CMK (cell line): ENCODE data around the genes CHCHD5, IL36B, IL1F10, DPP10 and CCDC93.

DNA sequence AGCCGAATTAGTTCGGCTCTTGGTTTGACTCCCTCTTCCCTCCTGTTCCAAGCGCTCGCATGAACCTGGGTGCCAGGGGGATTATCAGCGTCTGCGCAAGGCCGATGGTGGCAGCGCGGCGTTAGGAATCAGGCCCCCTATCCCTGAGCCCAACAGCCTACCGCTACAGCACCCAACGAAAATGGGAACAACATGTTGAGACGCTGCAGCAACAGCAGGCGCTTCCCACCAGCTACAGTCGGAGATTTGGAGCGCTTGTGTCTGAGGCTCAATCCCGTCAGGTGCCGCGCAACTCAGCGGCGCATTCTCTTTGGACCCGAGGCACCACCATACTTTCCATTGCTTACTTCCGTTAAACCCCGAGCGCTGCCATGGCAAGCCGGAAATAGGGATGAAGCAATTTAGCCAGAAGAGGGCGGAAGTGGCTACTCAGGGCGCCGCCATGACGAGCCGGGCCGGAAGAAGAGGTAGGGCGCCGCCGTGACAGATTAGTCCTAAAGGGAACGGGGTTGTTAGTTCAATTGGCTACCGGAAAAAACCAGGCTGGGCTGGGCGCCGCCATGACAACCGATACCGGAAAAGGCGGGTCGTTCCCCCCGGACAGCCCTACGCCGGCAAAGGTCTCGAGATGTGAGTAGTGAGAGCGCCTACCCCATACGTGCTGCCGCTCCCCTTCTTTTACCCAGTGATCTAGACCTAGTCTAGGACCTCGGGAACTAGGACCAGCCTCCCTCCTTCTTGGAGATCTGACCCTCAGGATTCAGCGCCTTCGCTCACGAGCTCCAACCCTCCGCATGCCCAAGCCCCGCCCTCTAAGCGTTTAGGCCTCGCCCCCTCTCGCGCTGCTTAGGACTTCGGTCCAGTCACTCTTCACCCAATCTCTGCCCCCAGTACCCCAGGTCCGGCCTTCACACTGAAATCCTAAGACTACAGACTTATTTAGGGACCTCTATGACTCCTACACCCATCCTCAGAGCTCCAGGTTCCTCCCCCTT, at the start of gene CHCHD5:
TSS of gene CHCHD5 (plus strand) at position 590 of the 995 bp plus-strand sequence.
- RRBS, result 2% methylated on average over 15 of the region's 62 CpGs

DNA sequence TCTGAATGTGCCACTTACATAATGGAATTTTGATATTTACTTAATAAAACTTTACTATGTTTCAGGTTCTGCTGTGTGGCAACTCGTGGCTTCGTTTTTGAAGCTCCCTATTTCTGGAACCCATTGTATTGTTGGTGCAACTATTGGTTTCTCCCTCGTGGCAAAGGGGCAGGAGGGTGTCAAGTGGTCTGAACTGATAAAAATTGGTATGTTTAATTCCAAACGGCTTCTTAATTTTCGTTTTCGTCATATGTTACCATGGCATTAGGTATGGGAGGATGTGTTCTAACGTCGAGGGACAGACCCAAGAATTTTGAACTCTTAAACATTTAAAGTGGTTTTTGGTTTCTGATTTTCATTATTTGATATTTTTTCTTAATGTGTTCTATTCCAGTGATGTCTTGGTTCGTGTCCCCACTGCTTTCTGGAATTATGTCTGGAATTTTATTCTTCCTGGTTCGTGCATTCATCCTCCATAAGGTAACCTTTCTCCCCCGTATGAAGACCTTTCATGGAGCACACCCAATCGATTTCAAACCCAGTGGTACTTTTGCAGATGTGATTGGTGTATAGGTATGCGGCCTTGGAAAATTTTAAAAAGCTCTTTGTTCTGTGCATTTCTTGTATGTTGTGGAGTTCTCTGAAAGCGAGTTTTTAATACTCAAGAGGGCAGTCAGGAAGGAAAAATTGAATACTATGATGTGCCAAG, 1.7 kb downstream of the SLC20A1 start:
- RRBS, result no CpG with 5 or more reads among the region's 14 CpGs

GRCh38 chr2:112885660-112886088, 25.3 kb upstream of the IL37 start:
- RRBS, result no CpG with 5 or more reads among the region's 4 CpGs

DNA sequence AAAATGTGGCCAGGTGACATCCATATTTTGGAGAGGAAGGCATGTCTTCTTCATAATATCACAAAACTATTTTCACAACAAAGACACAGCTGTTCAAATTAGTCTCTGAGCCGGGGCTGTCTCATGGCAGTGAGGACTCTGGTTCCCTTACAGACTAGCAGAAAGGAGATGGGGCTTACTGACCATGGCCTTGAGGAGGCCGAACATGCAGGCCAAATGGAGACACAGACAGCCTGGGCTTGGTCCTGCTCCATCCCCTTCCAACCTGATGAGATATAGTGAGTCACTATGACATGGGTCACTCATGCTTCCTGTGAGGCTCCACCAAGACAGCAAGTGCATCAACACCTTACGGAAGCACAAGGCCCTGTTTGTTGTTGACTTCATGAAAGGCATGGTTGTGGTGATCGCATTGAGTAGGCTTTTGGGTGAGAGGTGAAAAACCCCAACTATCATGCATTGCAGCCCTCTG, 9.8 kb downstream of the IL37 start:
- RRBS, result no CpG with 5 or more reads among the region's 4 CpGs

GRCh38 chr2:112939119-112939608, 28.2 kb downstream of the IL37 start:
- RRBS, result no CpG with 5 or more reads among the region's 7 CpGs

DNA sequence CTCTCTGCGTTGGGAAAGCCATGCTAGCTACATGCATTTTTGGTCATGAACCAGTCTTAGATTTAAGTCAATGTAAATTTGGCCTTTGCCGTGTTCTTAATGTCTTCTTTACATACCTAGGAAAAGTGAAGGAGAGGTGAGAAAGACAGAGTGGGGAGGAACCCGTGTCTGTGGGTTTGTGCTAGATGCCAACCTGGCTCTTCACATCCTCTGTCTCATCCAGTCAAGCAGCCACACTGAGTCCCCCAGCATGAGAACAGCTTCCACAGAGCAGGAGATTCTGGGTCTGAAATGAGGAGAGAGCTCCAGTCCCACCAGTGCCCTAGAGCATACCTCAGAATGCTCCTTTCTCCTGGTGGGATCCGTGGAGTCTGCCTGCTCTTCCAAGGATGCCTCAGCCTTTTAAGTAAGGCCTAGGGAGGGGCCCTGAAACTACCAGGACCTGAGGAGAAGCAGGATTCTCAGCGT, at the start of gene IL36B:
TSS of gene IL36B (minus strand) at position 167 of the 468 bp plus-strand sequence.
- RRBS, result no CpG with 5 or more reads among the region's 5 CpGs

DNA sequence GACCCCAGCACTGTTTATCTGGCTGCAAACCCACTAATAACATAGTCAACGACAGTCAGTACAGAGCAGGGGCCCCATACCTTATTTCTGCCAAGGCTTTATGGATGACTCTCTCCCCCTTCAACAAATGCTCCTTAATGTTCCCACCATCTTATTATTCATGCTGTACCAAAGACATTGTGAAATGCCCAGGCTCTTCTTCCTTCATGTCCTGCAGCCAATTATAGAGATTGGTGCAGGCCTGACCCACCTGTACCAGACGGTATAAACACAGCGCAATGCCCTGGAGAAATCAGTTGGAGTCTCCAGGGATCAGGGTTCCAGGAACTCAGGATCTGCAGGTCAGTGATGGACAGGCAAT, at the start of gene IL1F10:
TSS of gene IL1F10 (plus strand) at position 295 of the 361 bp plus-strand sequence.
- RRBS, result no CpG with 5 or more reads among the region's 3 CpGs

DNA sequence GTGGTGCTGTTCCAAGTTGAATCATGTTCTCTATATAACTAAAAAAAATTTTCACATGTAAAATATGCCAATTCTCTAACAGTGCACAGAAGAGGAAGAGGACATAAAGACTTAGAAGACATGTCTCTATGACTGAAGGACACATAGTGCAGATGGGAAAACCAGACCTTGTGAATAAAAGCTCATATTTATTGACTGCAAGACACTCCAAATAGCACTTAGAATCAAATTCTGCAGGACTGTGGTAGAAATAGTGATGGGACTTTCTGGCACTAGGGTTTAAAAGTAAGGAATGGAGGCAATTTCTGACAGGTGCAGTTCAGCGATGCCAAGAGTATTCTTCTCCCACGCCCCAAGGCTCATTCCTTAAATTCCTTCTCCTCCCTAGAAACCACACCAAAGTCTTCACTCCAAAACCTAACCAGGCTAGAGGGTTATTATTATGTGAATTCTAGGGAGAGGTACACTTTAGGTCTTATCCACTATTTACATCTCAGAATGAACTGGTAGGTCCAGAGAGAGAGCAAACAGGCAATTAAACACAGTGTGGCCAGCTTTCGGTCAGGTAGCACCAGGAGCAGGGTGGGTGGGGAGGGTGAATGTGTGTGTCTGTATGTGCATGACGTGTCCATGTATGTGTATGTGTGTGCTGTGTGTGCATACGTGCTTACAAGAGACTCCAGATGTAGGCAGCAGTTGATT, 11.3 kb downstream of the IL1F10 start:
- RRBS, result no CpG with 5 or more reads among the region's 5 CpGs

DNA sequence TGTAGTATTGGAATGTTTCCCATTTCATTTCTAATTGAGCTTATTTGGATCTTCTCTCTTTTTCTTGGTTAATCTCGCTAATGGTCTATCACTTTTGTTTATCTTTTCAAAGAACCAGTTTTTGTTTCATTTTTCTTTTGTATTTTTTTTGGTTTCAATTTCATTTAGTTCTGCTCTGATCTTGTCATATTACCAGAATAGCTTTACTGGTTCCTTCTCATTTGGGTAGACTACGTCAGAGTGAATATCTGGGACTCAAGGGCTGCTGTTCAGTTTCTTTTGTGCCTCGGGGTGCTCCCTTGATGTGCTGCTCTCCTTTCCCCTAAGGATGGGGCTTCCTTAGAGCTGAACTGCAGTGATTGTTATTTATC, 29.4 kb upstream of the IL1RN start:
- RRBS, result no CpG with 5 or more reads among the region's 3 CpGs

DNA sequence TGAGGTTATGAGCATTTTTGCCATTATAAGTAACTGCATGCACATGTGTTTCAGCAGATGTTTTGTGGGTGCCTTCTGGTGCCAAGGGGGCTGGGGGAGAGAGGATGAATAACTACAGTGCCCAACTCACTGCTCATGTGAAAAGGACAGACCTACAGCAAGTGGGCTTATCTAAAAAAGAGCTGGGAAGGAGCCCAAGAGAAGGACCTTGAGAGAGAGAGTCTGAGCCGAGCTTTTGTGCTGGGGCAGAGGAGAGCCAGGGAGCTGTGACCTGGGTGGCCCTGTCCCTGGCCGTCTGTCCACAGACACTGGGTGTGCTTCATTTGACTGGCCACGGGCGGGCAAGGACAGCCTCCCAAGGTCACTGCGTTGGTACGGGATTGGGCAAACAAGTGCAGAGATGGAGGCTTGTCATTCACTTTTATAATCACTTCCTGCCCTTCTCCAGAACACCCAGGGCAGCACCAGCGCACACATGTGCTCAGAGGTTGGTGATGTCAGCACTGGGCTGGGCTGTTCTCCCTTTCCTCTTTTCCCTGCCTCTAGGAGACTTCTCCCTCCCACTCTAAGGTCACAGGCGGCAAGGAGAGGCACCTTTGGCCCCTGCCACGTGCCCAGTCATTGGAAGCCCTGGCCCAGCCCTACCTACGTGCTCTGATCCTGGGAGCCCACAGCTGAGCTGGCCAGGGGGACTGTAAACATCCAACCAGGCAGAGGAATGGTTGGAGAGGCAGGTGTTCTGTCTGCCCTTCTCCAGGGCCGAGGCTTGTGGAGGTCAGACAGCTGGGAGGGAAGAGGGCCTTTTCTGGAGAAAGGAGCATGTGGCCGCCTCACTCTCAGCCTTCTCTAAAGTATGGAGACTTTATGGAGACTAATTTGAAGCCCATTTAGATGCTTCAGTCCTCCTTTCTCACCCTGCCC, 6.5 kb upstream of the PSD4 start:
- RRBS, result no CpG with 5 or more reads among the region's 12 CpGs

GRCh38 chr2:113239895-113240782, 38.6 kb downstream of the PAX8 start:
- RRBS, result no CpG with 5 or more reads among the region's 12 CpGs

- RRBS, result no CpG with 5 or more reads among the region's 8 CpGs
These were observed 12.9 kb downstream of the PAX8 start for GRCh38 chr2:113265427-113266676.

GRCh38 chr2:113317525-113317916, 38.8 kb upstream of the PAX8 start:
- RRBS, result no CpG with 5 or more reads among the region's 1 CpG

GRCh38 chr2:113324715-113325187, 46.0 kb upstream of the PAX8 start:
- RRBS, result no CpG with 5 or more reads among the region's 28 CpGs

DNA sequence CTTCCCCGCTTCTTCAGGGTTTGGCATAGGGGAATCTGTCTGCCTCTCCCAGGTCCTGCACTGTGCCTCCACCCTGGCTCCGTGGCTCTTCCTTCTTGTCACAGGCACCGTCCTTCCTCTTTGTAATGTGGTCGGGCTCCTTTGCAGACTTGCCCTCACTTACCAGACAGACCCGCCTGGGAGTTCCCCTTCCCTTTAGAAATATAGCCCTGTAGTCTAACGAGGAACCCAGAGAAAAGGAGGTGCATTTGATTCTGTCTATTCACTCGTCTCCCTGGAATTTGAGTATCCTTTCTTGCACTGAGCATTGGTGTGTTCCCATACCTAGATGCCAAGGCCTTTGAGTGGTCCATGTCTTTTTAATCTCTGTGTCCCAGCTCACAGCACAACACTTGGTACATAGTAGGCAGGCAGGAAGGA, 64.0 kb upstream of the PAX8 start:
- RRBS, result no CpG with 5 or more reads among the region's 7 CpGs

- RRBS, result no CpG with 5 or more reads among the region's 5 CpGs
These were observed 73.5 kb downstream of the ACTR3 start for GRCh38 chr2:113963217-113963909.

DNA sequence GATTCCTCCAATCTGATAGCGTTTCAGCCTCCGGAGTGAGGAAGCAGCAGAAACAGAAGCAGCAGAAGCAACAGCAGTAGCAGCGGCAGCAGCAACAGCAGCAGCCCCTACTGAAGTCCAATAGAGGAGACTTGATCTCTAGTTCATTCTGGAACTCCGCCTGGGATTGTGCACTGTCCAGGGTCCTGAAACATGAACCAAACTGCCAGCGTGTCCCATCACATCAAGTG, at the start of gene DPP10:
TSS of gene DPP10 (plus strand) at position 55 of the 230 bp plus-strand sequence.
- RRBS, result no CpG with 5 or more reads among the region's 5 CpGs

- RRBS, result no CpG with 5 or more reads among the region's 3 CpGs
These were observed 1119.6 kb downstream of the DPP10 start for GRCh38 chr2:115562074-115562331.

DNA sequence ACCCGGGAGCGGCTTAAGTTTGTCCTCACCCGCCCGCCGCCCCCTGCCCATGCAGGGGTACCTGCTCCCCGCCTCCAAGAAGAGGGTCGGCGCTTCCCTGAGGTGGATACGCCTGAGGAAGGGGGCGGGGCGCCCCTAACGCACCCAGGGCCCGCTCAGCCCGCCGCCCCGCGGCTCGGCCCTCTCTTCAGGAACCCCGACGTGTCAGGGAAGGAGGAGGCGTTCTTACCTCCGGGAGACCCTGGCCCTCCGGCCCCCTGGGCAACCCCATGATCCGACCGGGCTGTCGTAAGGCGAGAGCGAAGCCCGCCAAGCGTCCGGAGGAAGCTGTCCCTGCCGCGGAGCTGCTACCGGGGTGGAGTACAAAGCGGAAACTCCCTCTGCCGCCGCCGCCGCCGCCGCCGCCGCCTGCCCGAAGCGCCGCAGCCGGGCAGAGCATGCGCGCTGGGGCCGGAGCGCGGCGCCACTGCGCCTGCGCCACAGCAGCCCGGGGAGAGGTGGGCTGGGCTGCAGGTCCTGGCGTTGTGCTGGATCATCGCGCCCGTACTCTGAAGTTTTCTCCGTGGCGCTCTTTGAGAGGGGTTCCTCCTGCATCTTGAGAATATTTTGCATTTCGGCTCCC, at the start of gene CCDC93:
TSS of gene CCDC93 (minus strand) at position 346 of the 622 bp plus-strand sequence.
- RRBS, result 1% methylated on average over 26 of the region's 63 CpGs